Skin of body (tissue), 2 donors: Measurements from ENCODE around the genes B3GNT4, DIABLO and ARL6IP4.

DNA sequence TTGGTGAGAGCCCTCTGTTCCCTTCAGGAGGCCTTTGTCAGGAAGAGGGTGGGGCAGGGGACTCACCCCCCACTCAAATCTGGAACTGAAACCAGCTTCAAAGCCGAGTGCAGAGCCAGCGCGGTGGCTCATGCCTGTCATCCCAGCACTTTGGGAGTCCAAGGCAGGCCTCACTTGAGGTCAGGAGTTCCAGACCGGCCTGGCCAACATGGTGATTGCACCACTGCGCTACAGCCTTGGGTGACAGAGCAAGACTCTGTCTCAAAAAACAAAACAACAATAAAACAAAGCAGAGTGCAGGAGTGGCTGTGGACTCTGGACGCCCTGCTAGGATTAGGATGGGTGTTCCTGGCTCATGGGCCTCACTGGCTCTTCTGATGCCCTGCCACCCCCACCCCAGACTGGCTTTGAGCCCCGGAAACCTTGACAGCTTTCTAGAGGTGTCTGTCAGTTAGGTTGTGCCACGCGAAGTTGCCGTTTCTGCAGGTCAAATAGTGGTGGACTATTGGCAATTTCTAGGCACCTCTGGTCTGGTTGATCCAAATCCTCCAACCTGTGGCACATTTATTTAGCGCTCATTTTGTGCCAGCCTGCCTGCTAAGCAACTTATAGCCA is 1.4 kb upstream of the MLXIP start:
- RAMPAGE, long total RNA = no peak

- RAMPAGE, long total RNA = no peak
Observed at GRCh38 chr12:122085807-122086629, 7.5 kb downstream of the MLXIP start.

DNA sequence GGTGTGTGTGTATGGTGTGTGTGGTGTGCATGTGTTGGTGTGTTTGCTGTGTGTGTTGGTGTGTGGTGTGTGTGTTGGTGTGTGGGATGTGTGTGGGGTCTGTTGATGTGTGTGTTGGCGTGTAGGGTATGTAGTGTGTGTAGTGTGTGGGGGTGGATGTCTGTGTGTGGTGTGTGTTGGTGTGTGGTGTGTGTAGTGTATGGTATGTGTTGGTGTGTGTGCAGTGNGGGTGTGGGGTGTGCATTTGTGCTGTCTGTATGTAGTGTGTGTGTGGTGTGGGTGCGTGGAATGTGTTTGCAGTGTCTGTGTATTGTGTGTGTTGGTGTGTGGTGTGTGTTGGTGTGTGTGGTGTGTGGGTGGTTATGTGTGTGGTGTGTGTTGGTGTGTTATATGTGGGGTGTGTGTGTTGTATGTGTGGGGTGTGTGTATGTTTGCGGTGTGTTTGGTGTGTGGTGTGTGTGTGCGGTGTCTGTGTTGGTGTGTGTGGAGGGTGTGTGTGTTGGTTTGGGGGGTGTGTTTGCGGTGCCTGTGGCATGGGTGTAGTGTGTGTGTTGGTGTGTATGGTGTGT is 14.6 kb downstream of the MLXIP start:
- RAMPAGE, long total RNA = no peak

GRCh38 chr12:122116760-122117464 is 38.4 kb downstream of the MLXIP start:
- RAMPAGE, long total RNA = no peak

- RAMPAGE, long total RNA = no peak
Observed at GRCh38 chr12:122125366-122126512, 47.2 kb downstream of the MLXIP start.

GRCh38 chr12:122136543-122137083 is 37.4 kb downstream of the IL31 start:
- RAMPAGE, long total RNA = no peak

GRCh38 chr12:122203094-122204076 is at the start of gene B3GNT4:
Gene B3GNT4 (plus strand): TSS chr12:122203709.
- RAMPAGE, long total RNA = no peak

GRCh38 chr12:122225517-122226702 is at the start of gene DIABLO:
Gene DIABLO (minus strand): TSS chr12:122226052.
- RAMPAGE, long total RNA = no peak

DNA sequence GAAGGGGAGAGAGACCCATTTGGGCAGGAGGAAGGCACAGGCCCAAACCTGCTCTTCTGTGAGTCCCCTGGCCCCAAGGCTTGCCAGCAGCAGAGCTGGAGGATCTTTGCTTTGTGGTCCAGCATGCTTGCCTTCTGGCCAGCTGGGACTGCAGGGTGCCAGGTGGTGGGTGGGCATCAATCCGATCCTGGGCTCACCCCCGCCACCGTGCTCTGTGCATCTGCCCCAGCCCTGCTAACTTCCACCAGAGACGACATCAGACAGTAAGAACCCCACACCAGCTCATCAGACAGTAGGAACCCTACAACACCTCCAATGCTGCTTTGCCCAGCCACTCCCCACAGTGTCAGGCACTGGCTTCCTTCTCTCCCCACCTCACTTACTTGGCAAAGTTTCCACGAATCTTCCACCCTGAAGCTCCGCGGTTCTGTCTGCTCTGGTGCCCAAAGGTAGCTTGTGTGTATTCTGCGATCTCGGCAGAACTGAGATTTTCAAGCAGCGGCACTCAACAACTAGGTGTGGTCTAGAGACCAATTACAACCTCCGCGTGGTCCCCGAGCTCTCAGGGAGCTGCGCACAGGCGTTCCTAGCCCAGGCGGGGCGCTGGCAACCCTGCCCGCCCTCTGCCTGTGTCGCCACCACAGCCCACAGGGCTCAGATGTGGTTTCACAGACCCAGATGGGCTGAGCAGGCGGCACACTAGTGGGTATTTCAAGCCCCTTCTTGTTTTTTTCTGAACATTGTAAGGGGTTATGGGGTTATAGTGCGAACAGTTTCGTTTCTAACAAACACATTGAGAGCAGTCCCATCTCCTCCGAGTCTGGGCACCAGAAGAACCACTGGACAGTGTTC is 1.3 kb upstream of the DIABLO start:
- RAMPAGE, long total RNA = no peak

GRCh38 chr12:122279277-122279691 is 13.0 kb upstream of the VPS33A start:
- RAMPAGE, long total RNA = no peak

DNA sequence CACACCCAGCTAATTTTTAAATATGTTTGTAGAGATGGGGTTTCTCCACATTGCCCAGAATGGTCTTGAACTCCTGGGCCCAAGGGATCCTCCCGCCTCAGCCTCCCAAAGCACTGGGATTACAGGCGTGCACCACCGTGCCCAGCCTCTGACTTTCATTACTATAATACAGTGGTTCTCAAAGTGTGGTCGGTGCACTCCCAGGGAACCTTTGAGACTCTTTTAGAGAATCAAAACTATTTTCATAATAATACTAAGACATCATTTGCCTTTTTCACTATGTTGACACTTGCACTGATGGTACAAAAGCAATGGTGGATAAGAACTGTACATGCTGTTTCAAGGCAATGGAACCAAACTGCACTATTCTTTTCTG is 35.4 kb downstream of the CLIP1 start:
- RAMPAGE, long total RNA = no peak

- RAMPAGE, long total RNA = no peak
Observed at GRCh38 chr12:122395266-122395938, 27.1 kb downstream of the CLIP1 start.

- RAMPAGE, long total RNA = no peak
Observed at GRCh38 chr12:122423204-122423796, 831 bp upstream of the CLIP1 start.

DNA sequence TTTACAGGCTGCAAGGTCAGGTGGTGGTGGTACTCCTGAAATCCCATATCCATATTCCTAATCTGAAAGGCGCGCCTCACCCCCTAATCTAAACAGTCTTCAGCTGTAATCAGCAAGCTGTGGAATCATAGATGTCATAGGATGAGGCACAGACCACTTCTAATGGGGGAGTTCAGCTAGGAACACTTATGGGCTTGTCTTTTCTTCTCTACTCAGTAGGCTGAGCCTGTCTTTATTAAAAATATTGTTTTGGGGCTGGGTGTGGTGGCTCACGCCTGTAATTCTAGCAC is 1.3 kb upstream of the CLIP1 start:
- RAMPAGE, long total RNA = no peak

GRCh38 chr12:122475546-122476516 is 24.9 kb downstream of the ZCCHC8 start:
- RAMPAGE, long total RNA = no peak

- RAMPAGE, long total RNA = no peak
Observed at GRCh38 chr12:122501032-122501679, 424 bp upstream of the ZCCHC8 start.

- RAMPAGE, long total RNA = no peak
Observed at GRCh38 chr12:122753689-122754244, 1.1 kb downstream of the DENR start.

DNA sequence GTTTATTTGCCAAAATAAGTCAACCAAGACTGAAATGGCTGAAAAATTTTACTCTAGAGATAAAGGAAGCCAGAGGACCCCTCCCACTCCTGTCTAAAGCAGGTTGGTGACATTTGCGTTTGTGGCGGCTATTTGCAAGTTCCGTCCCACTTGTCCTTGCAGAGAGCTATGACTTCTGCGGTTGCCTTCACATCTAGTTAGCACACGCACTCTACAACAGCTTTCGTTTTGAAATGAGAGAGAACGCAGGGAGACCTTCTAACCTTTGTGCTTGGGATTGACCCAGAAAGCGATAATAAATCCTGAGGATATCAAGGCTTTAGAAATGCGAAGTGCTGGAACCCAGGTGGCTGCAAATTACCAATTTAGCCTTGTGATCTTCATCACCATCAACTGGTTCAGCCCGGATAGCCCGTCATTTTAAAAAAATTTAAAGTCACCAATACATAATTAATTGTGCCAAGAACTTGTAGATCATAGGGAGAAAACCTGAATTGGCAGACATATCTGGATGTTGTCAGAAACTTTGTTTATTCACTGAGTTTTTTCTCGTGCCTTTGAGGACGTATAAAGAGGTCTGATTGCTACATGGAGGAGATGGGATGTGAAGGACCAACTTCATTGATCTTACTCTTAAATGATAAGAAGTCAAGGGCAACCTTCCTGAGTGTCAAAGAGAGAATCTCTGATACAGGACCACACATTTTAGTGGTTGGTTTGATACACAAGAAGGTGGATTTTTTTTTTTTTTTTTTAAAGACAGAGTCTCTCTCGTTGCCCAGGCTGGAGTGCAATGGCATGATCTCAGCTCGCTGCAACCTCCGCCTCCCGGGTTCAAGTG is 1.5 kb downstream of the HIP1R start:
- RAMPAGE, long total RNA = no peak

GRCh38 chr12:122887968-122888205 is 8.0 kb downstream of the VPS37B start:
- RAMPAGE, long total RNA = no peak

DNA sequence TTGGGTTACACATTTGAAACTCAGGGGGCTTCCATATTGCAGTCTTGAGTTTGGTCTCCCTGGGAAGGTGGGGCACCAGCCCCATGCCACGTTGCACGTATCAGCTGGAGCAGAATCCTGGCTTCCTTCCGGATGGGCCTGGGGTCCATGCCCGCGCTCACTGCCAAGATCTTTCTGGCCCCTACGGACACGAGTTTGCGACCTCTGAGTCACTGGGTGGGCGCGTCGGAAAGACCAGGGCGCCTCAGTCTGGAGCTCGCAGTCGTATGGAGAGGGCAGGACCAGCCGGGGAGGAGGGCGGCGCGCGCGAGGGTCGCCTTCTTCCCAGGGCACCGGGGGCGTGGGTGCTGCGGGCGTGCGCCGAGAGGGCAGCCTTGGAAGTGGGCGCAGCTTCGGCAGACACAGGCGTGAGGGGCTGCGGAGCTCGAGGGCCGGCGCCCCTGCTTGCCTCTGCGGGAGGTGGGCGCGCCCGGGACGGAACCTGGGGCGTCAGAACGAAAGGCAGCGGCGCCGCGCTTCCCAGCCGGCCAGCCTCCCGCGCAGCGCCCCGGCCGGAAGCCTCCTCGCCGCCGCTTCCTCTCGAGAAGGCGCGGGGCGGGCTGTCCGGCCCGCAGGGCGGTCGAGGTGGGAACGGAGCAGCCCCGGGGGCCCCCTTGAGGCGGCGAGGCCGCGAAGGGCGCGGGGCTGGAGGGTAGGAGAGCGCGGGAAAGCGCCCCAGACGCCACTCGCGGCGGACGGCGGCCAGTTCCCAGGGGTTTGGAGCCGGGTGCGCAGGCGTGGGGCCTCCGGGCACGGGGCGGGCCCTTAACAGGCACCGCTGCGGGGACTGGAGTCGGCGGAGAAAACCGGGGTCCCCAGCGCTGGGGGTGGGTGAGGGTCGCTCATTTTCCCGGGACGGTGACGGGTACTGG is at the start of gene ARL6IP4:
ARL6IP4 (plus strand) TSS at position 560 of the 911 bp plus-strand sequence.
- RAMPAGE, long total RNA = no peak